Skeletal muscle satellite cell (primary cell): ENCODE results near the genes PLA2G6 and MAFF.

GRCh38 chr22:37601592-37602430 lies 6.8 kb upstream of the GGA1 start:
- CAGE, long polyA plus RNA, result no peak

DNA sequence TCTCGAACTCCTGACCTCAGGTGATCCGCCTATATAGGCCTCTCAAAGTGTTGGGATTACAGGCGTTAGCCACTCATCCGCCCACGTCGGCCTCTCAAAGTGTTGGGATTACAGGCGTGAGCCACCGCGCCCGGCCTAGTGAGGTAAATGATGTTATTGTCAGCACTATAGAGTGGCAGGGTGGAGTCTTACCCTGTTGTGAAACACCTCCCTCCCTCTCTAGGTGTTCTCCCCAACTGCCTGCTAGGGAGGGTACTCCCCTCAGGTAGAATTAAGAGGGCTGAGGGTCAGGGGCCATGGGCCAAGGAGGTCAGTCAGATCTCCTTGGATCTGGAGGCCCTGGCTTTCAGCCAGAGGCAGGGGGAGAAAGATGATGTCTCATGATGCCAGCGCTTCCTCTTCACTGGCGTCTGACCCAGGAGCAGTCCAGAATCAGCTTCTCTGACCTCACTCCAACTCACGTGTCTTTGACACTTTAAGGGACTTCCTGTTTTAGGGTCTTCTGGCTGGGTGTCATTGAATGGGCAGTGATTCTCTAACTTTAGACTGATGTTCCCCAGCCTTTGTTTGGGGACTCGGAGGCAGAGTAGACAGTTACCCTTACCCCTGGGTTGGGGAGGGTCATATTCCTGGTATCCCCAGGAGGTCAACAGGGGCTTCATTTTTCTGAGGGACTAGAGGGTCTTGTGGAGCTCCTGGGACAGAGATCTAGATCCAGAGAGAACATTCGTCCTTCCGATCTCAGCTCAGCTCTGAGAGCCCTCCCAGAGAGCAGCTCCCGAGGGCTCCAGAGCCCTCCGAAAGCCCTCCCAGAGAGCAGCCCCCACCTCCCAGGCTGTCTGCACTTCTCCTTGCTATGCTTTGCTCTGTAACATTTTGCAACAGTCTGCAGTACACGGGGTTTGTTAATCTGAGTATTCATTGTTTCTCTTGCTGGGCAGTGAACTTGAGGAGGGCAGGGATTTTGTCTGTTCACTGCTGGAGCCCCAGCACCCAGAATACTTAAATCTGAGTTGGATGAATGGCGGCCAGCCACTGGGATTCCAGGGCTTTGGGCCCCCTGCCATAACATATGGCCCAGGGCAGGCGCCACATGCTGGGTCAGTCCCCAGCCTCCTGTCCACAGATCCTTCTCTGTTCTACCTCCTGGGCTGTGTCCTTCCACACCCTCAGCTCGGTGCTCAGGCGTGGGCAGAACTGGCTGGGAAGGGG lies 2.3 kb downstream of the GGA1 start:
- CAGE, long polyA plus RNA, result no peak

DNA sequence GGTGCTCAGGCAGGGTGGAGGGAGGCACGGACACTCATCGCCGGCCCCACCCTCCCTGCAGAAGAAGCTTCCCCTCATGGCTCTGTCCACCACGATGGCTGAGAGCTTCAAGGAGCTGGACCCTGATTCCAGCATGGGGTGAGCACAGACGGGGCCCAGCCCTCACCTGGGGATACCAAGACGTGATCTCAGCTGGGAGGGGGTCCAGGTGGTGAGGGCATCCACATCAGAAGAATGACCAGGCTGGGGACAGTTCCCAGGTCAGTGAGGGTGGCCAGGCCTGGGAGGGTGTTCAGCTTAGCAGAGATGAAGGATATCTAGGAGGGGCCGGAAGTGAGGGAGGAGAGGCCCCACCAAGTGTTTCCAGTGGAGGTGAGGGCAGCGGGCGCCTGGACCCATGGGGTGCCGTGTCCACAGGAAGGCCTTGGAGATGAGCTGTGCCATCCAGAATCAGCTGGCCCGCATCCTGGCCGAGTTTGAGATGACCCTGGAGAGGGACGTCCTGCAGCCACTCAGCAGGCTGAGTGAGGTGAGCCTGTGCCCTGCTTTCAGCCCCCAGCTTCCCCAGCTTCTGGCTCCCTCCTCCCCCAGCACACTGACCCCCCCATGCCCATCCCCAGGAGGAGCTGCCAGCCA lies 3.1 kb downstream of the SH3BP1 start:
- CAGE, long polyA plus RNA, result no peak

DNA sequence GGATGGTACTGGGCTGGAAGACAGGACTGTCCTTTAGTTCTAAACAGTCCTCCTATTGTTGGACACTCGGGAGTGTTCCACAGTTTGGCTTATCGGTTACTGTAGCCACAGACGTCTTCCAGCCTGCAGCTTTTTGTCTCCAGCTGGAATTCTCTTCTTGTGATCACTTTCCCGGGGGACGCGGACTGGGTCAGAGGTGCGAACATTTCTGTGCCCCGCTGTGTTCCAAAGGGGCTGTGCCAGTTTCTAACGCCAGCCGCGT lies 6.2 kb downstream of the PDXP start:
- CAGE, long polyA plus RNA, result no peak

DNA sequence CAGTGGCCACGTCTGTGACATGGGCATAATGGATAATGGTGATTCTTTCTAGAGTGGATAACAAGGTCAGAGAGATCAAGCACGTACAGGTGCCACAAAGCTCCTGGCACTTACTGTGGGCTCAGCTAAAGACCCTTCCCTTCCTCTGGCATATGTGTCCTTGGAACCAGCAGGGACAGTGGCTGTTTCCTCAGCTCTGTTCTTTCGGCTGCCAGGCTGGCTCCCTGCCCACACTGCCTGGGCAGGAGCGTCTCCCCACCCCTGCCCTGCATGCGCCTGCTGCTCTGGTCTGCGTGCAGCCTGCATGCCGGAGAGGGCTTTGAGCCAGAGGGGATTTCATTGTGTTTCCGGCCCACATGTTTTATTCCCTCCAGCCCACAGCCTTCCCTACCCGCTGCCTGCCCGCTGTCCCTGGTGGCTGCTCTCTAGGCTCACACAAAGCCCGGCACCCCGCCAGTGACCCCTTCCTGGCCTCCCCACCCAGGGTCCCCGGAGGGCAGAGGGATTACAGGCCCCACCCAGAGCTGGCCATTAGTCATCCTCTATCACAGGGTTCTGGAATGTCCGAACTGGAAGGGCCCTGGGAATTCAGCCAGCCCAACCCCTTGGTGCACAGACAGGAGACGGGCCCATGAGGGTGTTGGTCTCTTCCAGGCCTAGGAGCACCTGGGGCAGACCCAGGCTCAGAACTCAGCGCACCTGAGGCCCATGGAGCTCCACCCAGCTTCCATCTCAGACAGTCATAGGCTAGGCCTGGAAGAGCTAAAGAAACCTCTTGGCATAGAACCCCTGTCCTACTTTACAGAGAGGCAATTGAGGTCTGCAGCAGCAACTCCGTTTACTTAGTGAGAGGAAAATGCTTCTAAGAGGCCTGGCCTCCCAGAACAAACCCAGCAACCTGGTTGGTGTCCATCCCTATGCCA lies 52.5 kb upstream of the H1-0 start:
- CAGE, long polyA plus RNA, result no peak

GRCh38 chr22:37772362-37772784 lies 32.7 kb upstream of the H1-0 start:
- CAGE, long polyA plus RNA, result no peak

DNA sequence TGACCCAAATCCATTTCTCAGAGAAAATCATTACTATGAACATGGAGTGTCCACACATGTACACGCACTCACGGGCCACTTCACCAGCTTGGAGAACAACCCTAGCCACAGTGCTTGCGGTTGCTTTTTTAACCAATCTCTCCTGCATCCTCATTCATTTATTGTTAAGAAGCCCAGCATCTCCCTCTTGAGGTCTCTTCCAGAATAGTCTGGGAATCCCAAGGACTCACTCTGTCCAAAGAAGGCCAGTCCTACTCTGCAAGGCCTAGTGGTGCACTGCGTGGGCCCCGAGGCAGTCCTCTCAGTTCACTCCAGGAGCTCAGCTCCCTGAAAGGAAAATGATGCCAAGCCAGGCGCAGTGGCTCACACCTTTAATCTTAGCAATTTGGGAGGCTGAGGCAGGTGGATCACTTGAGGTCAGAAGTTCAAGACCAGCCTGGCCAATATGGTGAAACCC lies 13.2 kb upstream of the H1-0 start:
- CAGE, long polyA plus RNA, result no peak

DNA sequence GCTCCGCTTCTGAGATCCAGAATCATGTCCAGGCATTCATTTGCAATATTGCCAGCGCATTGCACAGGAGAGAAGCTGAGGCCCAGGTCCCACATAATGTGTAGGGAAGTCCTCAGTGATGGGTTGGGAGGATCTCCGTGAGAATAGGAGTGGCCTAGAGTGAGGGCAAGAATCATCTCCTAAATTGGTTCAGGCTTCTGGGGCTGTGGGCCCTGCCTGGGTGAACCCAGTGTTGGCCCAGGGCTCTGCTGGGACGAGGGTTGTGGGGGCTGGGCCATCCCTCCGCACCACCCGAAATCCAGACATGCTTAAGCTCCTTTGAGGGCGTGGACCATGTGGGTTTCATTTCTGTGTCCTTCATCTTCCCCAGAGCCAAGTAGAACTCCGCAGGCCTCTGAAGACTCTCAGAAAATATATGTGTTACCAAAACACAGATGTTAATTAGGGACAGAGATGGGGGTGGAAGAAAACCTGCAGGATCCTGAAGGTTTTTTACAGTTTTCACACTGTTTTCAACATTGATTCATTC lies 3.7 kb downstream of the MICALL1 start:
- CAGE, long polyA plus RNA, result no peak

- CAGE, long polyA plus RNA, result no peak
Observed at GRCh38 chr22:37923775-37924335, 17.8 kb downstream of the MICALL1 start.

GRCh38 chr22:37929308-37929768 lies 23.2 kb downstream of the MICALL1 start:
- CAGE, long polyA plus RNA, result no peak

GRCh38 chr22:37985632-37986777 lies 1.6 kb upstream of the SOX10 start:
- CAGE, long polyA plus RNA, result no peak

DNA sequence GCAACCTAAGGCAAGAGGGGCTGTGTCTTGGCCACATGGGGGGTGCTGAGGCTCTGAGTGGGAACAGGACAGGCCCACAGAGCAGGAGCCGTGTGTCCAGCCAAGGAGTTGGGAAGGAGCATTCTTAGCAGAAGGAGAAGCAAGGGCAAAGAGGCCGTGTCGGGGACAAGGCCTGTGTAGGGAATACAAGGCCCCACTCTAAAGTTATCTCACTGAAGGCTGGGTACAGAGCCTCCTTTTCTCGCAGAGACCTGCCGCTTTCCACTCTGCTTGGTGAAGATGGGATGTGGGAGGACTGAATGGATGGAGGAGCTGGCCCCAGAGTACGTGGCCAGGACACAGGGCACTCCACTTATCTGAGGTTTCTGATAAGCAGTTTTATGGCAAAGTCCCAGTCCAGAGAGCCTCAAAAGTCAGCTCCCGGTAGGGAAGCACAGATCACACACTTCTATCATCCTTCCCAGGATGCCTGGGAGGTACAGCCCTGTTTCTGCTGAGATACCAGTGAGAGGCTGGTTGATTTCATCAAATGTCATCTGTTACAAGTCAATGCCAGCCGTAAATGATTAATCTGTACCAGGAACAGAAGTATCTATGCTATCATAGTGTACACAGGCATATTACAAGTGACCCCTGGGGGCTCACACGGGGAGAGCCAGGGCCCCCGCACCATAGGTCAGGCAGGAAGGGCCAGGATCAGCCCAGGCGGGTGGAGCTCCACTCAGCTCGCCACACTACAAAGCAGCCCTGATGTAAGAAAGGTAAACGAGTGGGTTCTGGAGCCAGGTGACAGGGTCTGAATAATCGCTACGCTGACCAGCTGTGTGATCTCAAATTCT lies 17.9 kb downstream of the PLA2G6 start:
- CAGE, long polyA plus RNA, result no peak

- CAGE, long polyA plus RNA, result no peak
Observed at GRCh38 chr22:38172849-38173327, 8.7 kb downstream of the PLA2G6 start.

- CAGE, long polyA plus RNA, result no peak
Observed at GRCh38 chr22:38181563-38182341, at the start of gene PLA2G6. PLA2G6 (minus strand) TSS chr22:38181830.

GRCh38 chr22:38201394-38202314 lies at the start of gene MAFF:
MAFF (plus strand) TSS chr22:38201994.
- CAGE, long polyA plus RNA, result no peak

DNA sequence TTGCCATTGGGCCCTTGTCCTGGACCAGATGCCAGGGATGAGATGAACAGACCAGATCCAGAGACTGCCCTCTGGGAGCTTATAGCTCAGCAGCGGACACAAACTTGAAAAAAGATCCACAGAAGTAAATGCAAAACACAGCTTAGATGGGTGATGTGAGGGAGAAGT lies 2.2 kb downstream of the MAFF start:
- CAGE, long polyA plus RNA, result no peak

DNA sequence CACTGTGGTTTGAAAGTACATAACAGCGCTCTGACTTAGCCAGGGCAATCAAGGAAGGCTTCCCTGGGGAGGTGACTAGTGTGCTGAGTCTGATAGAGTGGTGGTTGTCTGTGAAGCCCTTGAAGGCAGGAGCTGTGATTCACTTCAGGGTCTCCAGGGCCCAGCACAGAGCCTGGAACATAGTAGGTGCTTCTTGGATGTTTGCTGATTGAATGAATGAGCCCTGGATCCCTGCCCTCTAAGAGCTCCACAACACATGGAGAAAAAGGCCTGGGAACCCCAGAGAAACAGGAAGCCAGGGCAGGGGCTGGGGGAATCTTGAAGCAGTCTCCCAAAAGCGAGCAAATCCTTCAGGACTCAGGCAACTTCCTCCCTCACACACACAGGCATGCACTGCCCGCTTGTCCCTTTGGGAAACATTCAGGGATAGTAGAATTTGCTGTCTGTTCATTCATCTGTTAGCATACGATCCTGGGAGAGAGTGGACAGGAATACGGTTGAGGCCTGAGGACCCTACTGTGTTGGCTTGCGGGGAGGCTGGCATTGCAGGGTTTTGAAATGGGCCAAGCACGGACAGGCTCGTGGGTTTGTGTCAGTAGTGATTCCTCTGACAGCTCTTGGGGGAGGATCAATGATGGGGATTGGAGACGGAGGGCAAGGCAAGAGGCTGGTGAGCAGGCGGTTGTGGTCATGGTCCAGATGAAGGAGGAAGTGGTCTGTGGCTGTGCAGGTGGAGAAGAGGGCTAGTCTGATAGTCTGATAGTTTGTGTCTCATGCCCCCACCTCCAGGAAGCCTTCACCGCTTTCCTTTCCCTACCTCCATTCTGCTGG lies 2.7 kb downstream of the MAFF start:
- CAGE, long polyA plus RNA, result no peak

- CAGE, long polyA plus RNA, result no peak
Observed at GRCh38 chr22:38240852-38241374, 31.9 kb downstream of the TMEM184B start.

- CAGE, long polyA plus RNA, result no peak
Observed at GRCh38 chr22:38246674-38247335, 26.0 kb downstream of the TMEM184B start.

DNA sequence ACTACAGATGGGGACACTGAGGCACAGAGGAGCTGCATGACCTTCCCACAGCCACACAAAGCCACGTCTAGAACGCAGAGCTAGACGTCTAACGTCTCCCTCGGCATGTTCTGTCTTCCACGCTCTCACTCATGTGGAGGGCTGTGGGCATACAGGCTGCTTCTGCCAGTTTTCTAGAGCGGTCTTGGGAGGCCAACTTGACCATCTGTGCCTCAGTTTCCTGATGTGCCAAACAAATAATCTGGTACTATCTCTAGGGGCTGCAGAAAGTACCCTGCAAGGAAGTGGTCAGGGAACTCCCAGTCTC lies 4.5 kb downstream of the CSNK1E start:
- CAGE, long polyA plus RNA, result no peak